ENCODE data around the genes MPPED1, SULT4A1 and PARVG.

GRCh38 chr22:42757585-42758007 lies 36.9 kb upstream of the A4GALT start:
- PRO-cap, result no peak

GRCh38 chr22:42849027-42849643 lies 7.9 kb downstream of the ARFGAP3 start:
- PRO-cap, result no peak

DNA sequence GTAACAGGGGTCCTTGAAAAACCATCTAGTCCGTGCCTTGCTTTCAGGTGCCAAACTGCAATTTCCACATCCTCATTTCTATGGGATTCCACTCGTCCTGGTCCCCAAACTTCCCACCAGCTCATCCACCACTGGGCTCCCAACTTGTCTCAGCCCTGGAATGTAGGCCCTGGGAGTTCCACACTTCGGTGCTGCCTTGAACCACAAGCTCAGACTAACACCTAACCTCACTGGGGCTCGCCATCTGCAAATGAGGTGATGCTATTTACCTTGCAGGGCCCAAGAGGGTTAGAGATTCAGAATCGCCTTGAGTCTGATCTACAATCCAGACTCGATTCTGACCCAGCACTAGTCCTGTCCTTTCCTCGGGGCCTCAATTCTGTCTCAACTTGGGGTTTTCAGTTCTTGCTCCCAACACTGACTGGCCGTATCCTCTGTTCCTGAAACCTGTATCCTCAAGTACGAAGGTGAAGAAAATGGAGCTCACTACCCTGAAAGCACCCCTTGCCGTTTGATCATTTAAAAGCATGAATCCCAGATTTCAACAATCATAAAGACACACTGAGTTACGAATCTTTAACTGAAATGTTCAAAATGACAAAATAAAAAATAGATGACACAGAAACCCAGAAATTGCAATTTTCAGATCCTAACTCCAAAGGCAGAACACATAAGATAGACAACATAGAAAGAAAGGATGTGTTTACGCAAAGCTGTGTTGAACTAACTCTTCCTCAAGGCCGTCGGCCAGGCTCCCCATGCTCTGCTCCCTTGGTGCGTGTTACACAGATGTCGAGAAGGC lies 46.6 kb upstream of the ARFGAP3 start:
- PRO-cap, result no peak

GRCh38 chr22:42929868-42930440 lies 72.9 kb upstream of the ARFGAP3 start:
- PRO-cap, result no peak

DNA sequence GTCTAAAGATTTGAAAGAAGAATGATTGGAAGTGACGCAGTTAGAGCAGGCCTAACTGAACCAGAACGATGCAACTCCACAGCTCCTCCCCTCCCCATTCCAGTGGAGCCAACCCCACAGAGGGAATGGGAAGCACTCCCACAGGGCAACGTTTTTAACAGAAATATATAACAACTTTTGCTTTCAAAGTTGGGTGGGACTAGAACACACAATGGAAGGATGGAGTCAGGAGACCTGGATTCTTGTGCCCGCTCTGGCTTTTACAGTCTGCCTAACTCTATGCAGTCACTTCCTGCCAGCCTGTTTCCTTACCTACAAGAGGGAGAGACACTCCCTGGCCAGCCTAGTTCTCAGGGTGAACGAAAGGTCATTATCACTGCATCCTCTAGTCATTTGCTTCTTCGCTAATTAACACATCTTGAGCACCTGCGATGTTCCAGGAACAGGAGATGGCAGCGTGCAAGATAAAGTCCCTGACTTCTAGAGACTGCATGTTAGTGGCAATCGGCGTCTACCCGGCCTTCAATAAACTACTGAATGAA lies 75.4 kb downstream of the PACSIN2 start:
- PRO-cap, result no peak

DNA sequence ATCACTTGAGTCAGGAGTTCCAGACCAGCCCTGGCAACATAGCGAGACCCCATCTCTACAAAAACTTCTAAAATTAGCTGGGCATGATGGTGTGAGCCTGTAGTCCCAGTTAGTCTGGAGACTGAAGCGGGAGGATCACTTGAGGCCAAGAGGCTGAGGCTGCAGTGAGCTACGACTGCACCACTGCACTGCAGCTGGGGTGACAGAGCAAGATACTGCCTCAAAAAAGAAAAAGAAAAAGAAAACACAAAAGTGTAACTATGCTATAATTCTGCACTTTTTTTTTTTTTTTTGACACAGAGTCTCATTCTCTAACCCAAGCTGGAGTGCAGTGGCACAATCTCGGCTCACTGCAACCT lies 3.9 kb downstream of the MCAT start:
- PRO-cap, result no peak

DNA sequence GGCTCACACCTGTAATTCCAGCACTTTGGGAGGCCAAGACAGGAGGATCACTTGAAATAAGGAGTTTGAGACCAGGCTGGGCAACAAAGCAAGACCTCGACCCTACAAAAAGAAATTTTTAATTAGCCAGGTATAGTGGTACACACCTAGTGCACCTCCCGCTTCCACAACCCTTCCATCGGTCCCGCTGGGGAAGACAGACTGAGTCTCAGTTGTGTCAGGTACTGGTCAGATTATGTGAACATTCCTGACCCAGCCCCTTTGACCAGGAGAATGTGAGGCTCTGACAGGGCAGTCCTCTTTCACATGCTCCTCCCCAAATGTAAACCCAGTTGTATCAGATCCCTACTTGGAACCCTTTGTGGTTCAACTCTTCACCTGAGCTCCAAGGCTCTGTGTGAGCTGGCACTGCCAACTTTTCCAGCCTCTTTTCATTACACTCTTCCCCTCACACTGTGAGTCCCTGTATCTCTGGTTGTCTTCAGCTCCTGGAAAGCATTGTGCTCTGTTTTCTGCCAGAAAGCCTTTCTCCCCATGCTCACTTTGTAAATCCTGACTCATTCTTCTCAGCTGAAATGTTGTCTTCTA lies 1.9 kb upstream of the TTLL12 start:
- PRO-cap, result no peak

DNA sequence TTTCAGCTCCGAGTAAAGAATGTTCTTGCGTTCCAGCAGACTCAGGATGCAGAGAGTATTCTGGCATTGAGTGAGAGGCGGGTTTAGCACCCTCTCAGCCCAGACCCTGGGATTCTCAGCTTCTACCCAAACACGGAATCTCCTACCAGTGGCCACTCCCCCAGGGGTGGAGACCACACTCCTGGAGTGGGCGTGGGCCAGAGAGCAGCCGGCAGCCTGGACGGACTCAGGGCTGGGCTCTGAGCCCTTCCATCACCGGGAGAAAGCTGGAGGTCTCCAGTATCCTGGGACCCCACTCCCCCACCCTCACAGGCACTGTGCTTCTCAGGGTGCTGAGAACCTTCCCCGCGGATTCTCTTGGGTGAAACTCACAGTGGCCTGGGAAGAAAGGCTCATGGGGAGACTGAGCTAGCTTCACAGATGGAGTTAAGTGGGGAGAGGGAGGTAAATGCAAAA lies 26.2 kb upstream of the TTLL12 start:
- PRO-cap, result no peak

GRCh38 chr22:43237148-43237797 lies 50.3 kb upstream of the TTLL12 start:
- PRO-cap, result no peak

- PRO-cap, result no peak
These were observed 70.9 kb downstream of the SCUBE1 start for GRCh38 chr22:43272177-43272739.

DNA sequence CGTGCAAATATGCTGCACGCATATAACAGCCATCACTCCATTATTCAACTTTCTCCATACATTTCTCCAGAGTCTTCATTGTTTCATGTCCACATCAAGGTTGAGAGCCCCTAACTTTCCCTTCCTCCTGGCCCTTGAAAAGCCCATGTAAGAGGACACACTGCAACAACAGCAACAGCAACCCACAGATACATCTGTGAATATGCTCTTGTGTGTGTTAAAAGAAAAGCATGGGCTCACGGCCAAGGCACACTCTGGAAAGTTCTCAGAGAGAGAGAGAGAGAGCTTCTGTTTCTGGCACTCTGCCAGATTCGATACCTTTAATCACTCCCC lies 34.0 kb upstream of the MPPED1 start:
- PRO-cap, result no peak

- PRO-cap, result no peak
These were observed 12.5 kb upstream of the MPPED1 start for GRCh38 chr22:43399247-43399739.

GRCh38 chr22:43411505-43412556 lies at the start of gene MPPED1:
MPPED1 (plus strand) TSS chr22:43412014.
- PRO-cap, result no peak

DNA sequence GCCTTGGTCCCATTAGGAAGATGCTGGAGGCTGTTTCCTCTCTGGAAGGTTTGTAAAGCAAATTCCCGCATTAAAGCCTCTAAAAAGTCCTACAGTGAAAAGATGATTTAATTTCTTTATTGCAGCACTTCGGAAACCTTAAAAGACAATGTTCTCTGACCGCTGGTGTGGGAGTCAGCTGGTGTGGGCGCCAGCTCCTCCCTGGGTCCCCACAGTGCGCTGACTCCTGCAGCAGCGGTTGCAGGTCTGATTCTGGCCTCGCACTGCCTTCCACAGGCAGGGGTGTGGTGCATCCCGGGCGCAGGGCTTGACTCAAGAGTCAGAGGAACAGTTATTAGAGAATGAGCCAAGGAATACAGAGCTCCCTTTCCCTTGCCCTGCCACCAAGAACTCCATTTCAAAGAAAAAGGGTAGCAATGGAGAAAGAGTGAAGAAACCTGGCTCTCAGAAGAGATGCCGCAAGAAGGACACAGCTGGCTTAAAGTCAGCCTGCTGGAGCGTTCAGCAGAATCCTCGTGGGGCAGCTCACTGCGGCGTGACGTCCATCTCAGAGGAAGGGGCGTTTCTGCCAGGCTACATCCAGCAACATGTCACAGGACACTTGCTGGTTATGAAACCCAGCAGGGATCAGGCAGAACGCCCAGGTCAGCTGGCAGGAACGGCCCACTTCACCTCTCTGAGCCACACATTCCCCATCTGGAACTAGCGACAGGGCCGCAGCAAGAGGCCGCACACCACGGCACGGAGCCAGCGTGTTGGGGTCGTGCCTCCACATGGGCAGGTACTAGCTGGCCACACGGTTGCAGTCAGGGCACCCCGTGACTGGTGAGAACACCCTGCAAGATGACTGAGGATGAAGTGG lies 18.0 kb upstream of the EFCAB6 start:
- PRO-cap, result no peak

DNA sequence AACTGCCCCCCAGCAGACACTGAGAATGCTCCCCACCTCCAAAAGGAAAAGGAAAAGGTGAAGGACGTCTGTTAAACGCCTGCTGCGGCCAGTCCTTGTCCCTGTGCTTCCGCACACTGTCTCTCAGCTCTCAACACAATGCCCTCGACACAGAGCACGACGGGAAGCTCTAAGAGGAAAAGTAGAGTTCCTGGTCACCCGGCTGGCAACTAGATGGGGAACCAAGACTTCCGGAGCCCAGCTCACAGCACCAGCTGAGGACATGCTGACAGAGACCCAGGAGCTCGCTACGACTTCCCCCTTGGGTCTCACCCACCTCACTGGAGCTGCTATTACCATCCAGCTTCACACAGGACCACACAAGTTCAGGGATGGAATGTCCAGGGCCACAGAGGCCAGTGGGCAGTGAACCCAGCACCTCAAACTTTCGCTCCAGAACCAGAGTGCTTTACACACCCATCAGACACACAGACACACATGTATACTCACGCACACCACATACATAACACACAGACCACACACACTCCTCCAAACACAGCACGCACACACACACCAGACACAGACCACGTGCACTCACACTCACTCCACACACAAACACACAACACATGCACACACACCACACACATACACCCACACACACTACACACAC lies 9.6 kb downstream of the SULT4A1 start:
- PRO-cap, result no peak

DNA sequence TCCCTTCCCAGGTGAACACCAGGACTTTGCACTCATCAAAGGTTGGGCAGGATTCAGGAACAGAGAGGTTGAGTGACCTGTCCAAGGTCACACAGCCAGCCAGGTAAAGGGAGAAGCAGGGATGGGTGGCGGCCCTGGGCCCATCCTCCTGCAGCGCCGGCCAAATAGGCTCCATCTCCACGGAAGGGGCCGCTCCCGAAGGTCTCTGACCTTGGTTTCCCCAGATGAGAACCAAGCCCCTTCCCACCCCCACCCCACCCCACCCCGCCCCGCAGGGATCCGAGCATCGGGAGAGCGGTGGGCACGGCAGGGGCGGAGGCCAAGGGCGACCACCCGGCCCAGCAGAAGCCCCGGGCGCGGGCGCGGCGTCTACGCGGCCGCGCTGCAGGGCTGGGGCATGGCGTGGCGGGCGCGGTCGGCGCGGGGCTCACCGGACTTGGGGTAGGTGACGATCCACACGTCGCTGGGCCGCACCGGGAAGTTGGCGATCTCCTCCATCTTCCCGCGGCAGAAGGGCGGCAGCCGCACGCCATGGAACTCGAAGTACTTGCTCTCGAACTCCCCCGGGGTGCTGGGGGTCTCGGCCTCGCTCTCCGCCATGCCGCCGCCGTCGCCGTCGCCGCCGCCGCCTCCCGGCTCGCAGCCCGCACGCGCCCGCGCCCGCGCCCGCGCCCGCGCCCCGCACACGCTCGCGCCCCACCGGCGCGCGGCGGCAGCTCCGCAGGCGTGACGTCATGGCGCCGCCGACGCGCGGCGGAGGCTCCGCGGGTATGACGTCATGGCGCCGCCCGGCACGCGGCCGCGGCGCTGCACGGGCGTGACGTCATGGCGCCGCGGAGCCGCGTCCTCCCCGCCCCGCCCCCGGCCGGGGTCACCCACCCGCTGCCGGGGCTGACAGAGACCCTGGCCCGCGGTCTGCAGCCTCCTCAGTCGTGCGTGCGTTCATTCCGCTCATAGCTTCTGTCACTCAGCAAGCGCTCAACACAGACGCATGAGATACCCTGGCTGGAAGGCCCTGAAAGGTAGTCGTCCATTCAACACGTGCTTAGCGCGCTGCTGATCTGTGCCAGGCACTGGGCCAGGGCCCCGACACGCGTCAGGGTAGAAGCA lies at the start of gene SULT4A1:
TSS of gene SULT4A1 (minus strand) at position 731 of the 1,110 bp plus-strand sequence.
- PRO-cap, result no peak

DNA sequence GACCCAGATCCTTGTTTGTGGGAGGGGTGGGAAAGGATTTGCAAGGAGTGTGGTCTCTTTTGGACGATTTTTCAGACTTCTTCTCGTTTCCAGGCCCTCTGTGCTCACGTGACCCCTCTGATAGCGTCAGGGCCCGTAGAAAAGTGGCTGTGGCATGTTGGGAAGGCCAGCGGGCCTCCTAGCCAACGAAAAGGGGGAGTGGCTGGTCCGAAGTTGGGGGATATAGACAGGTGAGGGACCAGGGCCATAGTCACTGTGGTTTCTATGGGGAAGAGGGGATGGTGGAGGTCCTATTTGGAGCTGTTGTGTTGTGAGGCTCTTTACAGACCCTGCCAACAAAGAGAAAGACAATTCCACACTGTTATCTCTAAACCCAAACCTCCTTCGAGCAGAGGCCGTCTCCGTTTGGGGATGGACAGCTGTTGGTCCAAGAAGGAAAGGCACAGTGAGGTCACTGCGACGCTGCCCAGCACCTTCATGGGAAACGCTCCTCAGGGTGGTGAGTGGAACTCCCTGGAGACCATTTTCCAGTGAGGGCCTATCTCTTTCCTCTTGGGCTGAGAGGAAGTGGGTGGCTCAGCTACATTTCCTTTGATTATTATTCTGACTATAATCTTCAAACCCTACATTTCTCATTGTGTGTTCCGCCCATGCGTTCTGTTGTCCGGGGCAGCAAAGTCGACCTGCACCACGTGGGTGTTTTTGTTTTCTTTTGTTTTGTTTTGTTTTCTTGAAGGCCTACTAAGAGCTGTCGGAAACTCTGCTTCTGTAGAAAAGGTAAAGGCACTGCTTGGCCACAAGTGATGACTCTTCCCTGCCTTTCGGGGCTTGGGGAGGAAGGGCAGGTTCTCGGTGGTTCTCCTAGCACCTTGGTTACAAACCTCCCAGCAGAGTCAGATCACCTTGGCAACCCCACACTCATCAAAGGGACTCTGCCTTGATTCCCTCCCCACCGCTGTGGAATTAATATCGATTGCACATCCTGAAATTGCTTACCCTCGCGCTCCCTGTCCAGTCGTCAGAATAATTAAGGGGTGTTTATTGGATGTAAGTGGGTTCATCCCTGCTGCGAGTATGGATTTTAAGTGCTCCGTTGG lies 7.0 kb downstream of the PARVB start:
- PRO-cap, result no peak

- PRO-cap, result no peak
These were observed 7.9 kb upstream of the PARVG start for GRCh38 chr22:44172709-44173377.

DNA sequence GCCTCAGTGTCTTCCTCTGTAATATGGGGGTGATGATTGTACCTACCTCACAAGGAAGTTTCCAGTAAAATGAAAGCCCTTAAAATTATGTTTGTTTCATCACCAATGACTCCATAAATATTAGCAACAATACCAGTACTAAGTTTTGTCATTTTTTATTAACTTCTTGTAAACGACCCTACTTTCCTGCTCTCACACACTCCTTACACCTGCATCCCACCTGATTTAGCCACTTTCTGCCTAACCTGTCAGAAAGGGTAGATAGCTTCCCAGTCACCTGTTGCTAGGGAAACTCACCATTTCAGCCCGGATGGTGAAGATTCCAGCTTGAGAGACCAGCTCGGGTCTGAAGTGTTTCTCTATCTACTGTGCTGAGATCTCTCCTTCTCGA lies at the start of gene PARVG:
TSS of gene PARVG (plus strand) at position 325 of the 391 bp plus-strand sequence.
- PRO-cap, result no peak

DNA sequence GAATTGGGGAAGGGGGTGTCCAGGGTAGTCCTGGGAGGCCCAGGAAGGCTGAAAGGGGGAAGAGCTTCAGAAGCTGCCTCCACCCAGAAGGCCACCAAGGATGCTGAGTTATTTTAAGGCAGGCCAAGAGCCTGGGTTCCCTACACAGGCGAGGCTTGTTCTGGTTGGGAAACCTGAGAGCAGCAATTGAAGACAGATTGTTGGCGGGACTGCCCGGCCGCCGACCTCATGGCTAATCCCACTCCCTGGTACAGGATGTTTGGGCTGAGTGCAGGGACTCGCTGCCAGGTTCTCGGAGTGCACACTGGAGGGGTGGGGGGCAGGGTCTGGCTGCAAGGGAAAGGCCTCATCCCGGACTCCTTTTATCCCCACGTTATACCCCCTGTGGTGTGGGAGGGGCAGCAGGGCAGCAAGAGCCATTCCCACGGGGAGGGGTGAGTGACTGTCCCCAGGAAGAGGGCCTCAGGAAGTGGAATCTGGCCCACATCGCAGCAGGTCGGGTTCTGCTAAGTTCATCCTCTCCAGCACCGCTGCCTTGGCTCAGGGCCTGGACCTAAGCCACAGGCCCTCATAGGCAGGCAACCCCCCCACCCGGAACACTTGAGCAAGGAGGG lies 43.6 kb upstream of the PRR5 start:
- PRO-cap, result no peak

Data from pulmonary artery (tissue), 1 donor.